Rectum (tissue), 1 donor: ENCODE results near the genes TERT, SLC6A3 and ICE1.

DNA sequence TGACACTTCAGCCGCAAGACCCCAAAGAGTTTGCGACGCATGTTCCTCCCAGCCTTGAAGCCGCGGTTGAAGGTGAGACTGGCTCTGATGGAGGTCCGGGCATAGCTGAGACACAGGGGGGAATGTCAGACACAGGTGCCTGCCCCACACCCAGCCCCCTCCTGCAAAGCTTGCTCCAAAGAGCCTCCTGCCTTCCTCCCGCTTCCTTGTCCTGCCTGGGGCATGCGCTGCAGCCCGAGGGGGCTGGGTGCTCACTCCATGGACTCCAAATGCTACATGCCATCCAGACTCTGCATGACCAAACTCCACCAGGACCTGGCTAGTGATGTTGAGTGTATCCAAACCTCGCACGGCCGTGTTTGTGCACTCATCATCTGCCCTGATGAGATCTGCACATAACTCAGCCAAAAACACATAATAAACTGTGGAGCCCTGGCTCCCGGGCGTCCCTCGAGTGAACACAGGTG is 34.3 kb downstream of the TERT start:
- PRO-cap, result unidirectional peak, minus-strand start at position 266 of the sequence

DNA sequence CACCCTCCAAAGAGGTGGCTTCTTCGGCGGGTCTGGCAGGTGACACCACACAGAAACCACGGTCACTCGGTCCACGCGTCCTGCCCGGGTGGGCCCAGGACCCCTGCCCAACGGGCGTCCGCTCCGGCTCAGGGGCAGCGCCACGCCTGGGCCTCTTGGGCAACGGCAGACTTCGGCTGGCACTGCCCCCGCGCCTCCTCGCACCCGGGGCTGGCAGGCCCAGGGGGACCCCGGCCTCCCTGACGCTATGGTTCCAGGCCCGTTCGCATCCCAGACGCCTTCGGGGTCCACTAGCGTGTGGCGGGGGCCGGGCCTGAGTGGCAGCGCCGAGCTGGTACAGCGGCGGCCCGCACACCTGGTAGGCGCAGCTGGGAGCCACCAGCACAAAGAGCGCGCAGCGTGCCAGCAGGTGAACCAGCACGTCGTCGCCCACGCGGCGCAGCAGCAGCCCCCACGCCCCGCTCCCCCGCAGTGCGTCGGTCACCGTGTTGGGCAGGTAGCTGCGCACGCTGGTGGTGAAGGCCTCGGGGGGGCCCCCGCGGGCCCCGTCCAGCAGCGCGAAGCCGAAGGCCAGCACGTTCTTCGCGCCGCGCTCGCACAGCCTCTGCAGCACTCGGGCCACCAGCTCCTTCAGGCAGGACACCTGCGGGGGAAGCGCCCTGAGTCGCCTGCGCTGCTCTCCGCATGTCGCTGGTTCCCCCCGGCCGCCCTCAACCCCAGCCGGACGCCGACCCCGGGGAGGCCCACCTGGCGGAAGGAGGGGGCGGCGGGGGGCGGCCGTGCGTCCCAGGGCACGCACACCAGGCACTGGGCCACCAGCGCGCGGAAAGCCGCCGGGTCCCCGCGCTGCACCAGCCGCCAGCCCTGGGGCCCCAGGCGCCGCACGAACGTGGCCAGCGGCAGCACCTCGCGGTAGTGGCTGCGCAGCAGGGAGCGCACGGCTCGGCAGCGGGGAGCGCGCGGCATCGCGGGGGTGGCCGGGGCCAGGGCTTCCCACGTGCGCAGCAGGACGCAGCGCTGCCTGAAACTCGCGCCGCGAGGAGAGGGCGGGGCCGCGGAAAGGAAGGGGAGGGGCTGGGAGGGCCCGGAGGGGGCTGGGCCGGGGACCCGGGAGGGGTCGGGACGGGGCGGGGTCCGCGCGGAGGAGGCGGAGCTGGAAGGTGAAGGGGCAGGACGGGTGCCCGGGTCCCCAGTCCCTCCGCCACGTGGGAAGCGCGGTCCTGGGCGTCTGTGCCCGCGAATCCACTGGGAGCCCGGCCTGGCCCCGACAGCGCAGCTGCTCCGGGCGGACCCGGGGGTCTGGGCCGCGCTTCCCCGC is at the start of gene TERT:
Gene TERT (minus strand): TSS at position 1,045 of the 1,318 bp plus-strand sequence.
- PRO-cap, result bidirectional peak, plus-strand start at position 1,171 of the sequence, minus-strand start at position 1,037 of the sequence

DNA sequence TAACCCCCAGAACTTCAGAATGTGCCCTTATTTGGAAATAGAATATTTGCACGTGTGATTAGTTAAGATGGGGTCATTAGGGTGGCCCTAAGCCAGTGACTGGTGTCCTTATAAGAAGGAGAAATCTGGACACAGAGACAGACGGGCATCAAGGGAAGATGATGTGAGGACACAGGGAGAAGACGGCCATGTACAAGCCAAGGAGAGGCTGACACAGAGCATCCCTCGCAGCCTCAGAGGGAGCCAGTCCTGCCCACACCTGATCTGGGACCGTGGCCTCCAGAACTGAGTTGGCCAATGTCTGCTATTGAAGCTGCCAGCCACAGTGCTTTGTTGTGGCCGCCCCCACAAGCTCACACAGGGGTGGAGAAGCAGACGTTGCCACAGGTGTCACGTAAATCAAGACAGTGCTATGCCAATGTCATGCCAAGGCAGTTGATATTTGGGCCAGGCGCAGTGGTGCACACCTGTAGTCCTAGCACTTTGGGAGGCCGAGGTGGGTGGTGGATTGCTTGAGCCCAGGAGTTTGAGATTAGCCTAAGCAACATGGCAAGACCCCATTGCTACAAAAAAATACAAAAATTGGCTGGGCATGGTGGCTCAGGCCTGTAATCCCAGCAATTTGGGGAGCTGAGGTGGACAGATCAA is 17.3 kb upstream of the TERT start:
- PRO-cap, result no peak

DNA sequence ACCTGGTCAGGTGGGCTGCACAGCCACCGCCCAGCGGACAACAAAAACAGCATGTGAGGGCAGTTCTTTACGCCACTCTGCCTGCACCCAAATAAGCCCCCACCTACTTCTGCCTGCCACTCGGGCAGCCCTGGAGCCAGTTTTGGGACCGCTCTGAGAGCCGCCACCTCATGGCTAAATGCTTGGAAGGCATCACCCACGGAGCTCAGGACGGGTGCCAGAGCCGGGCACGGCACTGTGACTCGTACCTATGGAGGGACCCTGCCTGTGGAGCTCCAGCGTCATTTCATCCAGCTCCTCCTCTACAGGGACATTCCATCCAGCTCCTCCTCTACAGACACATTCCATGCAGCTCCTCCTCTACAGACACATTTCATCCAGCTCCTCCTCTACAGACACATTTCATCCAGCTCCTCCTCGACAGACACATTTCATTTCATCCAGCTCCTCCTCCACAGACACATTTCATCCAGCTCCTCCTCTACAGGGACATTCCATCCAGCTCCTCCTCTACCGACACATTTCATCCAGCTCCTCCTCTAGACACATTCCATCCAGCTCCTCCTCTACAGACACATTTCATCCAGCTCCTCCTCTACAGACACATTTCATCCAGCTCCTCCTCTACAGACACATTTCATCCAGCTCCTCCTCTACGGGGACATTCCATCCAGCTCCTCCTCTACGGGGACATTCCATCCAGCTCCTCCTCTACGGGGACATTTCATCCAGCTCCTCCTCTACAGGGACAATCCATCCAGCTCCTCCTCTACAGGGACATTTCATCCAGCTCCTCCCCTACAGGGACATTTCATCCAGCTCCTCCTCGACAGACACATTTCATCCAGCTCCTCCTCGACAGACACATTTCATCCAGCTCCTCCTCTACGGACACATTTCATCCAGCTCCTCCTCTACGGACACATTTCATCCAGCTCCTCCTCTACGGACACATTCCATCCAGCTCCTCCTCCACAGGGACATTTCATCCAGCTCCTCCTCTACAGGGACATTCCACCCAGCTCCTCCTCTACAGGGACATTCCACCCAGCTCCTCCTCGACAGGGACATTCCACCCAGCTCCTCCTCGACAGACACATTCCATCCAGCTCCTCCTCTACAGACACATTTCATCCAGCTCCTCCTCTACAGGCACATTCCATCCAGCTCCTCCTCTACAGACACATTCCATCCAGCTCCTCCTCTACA is 18.5 kb downstream of the CLPTM1L start:
- PRO-cap, result no peak

GRCh38 chr5:1380146-1380606 is 35.3 kb upstream of the CLPTM1L start:
- PRO-cap, result no peak

DNA sequence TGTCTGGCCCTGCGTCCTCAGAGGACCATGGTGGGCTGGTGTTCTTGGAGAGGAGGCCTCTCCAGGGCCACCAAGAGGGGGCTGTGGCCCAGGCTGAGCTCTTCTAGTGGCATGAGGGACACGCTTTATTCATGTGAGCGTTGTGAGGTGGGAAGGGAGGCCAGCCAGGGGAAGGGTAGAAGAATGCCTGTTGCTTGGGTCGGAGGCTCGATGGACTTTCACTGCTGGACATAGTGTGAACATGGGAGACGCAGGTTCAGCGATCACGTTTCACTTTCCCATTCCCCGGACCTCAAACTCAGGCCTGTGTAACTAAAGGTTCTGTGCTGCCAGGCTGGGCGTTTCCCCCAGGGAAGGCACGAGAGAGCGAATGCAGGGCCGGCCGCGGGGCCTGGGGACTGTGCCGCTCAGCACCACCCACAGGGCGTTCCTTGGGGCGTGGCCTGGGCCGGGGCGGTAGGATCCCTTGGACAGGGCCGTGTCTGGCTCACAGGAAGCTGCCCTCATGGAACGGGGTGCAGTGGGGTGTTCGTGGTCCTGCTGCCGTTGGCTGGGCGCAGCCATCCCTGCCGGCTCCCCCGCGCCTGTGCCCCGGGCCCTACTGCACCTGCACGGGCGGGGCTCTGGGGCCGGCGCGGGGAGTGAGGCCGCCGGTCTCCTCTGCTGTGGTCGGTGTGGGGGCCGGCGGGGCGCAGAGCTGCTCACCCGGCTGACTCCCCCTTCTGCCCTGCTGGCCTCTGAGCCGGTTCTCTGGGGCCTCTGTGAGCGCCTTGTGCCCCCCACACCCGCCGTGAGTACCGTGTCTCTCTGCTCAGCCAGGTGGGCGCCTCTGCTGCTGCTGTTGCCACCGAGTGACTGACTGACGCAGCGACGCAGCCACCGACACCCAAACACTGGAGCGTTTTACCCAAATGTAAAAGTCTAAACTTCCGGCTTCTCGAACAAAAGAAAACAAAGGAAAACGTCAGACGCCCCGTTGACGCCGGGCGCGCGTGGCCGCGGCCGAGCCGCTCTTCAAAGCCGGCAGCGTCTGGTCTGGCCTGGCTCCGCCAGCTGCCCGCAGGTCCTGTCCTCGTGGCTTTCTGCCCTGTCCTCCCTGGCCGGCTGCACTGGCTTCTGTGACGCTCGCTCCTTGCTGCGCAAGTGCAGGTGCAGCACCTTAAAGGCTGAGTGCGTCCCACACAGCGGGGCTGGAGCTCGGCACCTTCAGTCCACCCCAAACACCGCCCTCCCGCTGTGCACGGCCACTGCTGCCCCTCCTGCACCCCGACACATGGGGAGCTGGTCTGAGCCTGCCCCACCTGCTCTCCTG is 41.1 kb upstream of the CLPTM1L start:
- PRO-cap, result bidirectional peak, plus-strand start at position 492 of the sequence, minus-strand start at position 360 of the sequence; bidirectional peak, plus-strand start at position 1,026 of the sequence, minus-strand start at position 895 of the sequence

- PRO-cap, result bidirectional peak, plus-strand start at chr5:1445570, minus-strand start at chr5:1445430
These were observed at the start of gene SLC6A3 for GRCh38 chr5:1445307-1445694. Gene SLC6A3, minus strand, starts transcription at chr5:1445440.

- PRO-cap, result no peak
These were observed 14.9 kb upstream of the SLC6A3 start for GRCh38 chr5:1460162-1460573.

- PRO-cap, result no peak
These were observed 44.4 kb upstream of the LPCAT1 start for GRCh38 chr5:1567989-1568699.

DNA sequence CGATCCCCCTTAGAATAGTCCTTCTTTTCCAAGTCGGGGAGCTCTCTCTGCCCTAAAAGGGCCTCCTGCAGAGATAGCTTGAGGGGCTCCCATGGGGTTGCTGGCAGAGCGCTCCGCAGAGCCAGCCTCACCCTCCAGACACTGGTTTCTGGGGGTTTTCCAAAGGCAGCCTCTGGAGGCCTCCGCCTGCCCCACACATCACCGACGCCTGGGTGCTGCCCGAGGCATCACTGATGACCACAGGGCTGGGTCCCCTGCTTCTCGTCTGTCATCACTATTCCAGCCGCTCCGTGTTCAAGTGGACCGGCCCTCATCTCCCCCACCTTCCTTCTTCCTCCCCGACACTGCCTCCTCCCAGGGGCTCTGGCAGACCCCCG is 64.0 kb upstream of the IRX4 start:
- PRO-cap, result no peak

DNA sequence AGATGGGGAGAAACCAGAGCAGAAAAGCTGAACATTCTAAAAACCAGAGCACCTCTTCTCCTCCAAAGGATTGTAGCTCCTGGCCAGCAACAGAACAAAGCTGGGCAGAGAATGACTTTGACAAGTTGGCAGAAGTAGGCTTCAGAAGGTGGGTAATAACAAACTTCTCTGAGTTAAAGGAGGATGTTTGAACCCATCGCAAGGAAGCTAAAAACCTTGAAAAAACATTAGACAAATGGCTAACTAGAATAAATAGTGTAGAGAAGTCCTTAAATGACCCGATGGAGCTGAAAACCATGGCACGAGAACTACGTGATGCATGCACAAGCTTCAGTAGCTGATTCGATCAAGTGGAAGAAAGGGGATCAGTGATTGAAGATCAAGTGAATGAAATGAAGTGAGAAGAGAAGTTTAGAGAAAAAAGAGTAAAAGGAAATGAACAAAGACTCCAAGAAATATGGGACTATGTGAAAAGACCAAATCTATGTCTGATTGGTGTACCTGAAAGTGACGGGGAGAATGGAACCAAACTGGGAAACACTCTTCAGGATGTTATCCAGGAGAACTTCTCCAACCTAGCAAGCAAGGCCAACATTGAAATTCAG is 71.8 kb upstream of the IRX4 start:
- PRO-cap, result no peak

GRCh38 chr5:2129571-2130108 is 246.9 kb upstream of the IRX4 start:
- PRO-cap, result no peak

GRCh38 chr5:2742996-2743727 is 8.3 kb downstream of the IRX2 start:
- PRO-cap, result no peak

- PRO-cap, result unidirectional peak, minus-strand start at chr5:3079466
These were observed 327.7 kb upstream of the IRX2 start for GRCh38 chr5:3079171-3079593.

DNA sequence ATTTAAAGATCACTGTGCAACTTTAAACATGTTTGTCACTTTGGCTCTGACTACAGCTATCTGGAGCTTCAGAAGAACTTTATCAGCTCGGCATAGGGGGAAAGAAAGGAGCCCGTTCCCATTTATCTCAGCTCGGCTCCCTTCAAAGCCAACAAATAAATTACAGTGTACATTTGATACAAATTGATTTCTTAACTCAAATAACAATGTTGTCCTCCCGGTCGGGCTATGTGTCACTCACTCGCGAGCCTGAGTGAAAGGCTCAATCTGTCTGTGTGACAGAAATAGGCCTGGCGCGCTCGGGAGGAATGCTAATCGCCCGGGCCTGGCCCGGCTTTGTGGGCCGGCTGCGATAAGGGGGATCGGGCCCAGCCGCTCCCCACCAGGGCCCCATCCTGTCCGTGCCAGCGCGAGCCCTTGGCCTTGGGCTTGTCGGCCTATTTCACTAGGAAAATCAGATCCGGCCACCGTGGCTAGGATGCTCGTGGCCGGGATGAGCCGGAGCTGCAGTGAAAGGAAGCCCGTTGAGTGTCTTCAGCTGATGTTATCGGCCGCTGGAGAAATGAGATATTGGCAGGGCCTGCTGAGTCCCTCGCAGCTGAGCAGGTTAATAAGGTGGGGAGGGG is 258.6 kb downstream of the IRX1 start:
- PRO-cap, result no peak

DNA sequence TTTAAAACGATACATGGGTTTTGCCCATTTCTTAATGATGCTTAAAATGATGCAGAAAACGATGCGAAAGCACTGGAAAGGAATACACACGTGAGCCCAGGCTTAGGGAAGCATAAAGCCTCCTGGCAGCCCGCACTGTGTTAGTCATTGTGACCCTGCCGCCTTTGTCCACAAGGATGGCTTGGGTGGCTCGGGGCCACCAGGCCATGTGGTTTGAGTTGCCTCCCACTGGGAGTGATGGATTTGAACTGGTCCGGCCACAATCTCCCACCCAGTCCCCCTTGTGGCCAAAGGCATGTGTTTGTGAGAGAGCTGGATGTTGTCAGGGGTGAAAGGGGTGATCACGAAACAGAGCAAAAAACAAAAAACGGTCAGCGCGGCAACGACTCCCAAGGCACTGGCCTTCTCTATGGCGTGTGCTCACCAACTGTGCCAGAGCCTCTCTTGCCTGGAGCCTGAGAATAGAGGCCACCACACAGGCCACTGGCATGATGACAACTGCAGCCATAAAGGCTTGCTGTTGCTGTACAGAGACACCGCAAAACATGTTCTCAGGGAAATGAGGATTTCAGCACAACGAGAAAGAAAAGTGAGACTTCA is 234.1 kb upstream of the ADAMTS16 start:
- PRO-cap, result no peak

DNA sequence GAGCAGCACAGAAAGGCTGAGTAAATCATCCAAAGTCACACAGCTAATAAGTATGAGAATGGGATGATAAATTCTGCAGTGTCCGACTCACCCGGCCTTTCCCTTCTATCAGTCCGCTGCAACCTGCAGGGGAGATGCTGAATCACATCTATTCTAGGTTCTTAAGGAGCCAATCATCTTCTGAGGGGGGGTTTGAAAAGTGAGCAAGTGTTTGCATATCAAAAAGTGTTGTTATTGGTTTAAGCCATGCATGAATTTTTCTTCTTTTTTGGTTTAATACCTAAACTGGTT is 39.0 kb downstream of the ADAMTS16 start:
- PRO-cap, result no peak

DNA sequence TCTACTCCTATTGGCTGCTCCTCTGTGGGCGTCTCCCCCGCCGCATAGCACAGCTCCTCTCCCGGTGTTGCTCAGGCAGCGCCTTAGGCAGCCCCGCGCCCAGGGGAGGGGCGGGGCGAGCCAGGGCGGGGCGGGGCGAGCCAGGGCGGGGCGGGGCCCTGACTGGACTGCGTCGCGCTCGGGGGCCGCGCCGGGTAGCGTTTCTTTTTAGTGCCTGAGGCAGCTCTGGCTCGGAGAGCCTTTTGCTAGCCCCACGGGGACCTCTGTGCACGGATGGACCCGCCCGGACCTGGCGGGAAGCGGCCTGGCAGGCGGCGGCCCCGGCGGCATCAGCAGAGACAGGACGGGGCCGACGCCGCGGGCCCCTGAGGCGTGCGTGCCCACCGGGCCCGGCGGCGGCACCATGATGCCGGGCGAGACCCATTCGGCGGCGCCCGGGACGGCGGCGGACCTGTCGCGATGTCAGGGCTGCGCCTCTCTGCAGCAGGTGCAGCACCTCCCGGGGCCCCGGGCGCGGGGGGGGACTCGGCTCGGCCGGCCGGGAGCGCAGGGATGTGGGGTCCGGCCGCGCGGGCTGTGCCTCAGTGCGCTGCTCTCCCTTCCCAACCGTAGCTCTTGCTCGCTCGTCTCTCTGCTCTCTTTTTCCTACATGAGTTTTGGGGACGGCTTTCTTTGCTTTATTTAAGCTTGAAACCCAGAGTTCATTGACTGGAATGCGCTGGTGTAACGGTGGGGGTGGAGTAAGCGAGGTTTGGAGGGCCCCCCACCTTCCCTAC is at the start of gene ICE1:
Gene ICE1 (plus strand): TSS at position 165 of the 776 bp plus-strand sequence.
- PRO-cap, result bidirectional peak, plus-strand start at position 165 of the sequence, minus-strand start outside the sequence

DNA sequence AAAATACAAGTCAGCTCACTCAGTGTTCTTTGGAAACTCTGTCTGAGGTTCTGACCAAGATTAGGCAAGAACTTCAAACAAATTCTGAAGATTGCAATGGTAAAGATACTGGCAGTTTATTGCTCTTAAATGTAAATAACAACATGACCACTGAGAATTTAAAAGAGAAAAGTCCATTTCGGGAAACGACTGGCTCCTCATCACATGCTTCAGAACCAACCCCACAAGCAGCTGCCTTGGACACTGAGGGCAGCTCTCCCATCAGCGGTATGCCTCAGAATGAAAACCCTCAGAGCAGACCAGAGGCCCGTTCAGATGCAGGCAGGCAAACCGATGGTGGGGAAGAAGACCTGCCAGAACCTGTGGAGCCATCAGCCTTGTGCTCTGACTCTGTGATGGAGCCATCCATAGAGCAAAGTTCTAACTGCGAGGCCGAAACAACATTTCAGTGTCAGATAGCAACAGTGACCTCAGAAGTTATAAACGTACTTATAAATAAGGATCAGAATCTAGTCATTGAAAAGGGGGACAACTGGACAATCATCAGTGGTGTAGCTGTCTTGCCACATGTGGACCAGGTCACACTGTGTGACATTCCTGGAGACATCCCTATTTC is 40.7 kb downstream of the ICE1 start:
- PRO-cap, result no peak

DNA sequence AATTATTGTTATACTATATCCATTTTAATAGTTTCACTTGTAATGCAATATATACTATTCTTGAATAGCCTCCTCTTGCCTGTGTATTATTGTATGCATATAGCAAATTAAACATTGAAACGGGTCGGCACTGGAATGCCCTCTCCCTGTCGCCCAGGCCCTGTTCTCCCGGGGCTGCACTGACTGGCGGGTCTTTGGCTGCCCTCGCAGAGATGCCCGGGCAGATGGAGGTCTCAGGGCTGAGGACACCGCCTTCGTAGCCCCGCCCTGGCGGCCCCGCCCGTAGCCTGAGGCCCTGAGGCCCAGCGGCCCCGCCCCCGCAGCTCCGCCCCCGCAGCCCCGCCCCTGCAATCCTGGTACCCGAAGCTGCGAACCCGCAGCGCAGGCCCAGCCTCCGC is 71.9 kb downstream of the ICE1 start:
- PRO-cap, result no peak